HCT116 (cell line): ENCODE results near the gene SYNGR3.

DNA sequence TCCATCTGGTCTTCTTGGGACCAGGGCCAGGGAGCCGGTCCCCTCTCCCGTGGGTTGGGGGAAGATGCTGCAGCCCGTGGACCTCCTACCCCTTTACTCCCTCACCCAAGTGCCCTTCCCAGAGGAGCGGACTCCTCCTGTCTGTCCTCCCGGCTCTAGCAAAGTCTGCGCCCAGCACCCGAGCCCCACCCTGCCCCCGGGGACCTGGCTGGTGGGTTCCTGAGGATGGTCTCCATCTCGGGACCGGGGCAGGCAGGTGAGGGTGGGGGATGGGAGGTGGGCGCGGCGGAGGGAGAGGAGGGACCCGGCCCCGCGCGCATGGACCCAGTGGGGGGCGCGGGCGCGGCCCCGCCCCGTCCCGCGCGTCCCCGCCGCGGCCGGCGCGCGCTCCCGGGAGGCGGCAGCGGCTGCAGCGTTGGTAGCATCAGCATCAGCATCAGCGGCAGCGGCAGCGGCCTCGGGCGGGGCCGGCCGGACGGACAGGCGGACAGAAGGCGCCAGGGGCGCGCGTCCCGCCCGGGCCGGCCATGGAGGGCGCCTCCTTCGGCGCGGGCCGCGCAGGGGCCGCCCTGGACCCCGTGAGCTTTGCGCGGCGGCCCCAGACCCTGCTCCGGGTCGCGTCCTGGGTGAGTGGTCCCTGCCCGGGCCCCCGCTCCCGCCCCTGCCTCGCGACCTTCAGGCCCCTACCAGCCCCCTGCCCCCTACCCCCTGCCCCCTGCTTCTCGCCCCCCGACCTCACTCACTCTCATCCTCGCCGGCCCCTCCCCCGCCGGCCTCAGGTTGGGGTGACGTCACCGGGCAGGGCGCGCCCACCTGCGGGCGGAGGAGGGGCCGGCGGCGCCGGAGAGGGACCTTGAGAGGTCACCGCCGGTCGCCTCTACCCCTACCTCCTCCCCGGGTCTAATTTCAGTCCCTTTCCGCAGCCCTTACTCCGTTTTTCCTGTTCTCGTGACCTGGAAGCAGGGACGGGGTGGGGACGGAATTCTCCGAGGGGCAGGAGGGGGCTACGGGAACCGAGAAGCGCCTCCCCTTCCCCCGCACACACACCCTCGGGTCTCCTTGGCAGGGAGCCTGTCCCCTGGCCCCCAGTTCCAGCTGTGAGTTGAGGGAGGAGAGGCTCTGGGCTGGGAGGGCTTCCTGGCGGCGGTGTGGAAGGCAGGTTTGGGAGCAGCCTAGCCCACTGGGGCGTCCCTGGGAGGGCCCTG is at the start of gene SYNGR3:
SYNGR3 (plus strand) TSS at position 395 of the 1,205 bp plus-strand sequence.
- RRBS: 4% methylated on average over 34 of the region's 106 CpGs

- RRBS: 93% methylated on average over 6 of the region's 45 CpGs
These were observed 1.2 kb downstream of the SYNGR3 start for GRCh38 chr16:1990781-1991637.

DNA sequence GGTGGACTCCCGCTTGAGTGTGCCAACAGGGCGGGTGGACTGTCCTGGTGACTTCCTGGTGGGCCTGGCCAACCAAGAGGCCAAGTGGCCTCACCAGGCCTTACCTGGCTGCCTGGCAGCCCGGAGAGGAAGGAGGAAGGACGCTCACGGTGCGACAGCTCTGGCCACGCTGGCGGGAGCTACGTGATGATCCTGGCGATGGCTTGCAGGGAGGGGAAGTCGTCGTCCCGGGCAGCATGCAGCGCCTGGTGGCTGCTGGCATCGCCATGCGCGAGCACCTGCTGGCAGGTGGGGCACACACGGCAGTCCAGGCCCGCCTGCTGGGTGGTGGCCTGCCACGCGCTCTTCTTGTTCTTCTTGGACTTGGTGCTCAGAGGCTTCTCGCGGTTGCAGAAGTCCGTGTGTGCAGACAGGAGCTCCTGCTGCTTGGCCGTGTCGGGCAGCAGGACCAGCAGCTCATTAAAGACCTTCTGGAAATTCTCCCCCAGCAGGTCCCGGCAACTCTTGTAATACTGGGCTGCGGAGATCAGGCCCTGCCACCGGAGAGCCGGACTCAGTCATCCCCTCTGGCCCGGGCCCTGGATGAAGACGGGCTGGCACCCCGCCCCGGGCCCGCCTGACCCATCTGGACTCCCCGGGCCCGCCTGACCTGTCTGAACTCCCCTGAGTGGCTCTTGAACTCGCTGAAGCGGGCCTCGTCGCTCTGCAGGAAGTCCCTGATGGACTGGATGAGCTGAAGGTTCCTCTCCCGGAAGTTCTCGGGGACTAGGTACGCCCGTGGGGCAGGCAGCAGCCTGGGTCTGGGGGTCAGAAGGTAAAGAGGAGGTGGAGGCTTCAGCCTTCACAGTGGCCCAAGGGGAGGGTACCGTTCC is 8.5 kb downstream of the SYNGR3 start:
- RRBS: 95% methylated on average over 5 of the region's 46 CpGs

DNA sequence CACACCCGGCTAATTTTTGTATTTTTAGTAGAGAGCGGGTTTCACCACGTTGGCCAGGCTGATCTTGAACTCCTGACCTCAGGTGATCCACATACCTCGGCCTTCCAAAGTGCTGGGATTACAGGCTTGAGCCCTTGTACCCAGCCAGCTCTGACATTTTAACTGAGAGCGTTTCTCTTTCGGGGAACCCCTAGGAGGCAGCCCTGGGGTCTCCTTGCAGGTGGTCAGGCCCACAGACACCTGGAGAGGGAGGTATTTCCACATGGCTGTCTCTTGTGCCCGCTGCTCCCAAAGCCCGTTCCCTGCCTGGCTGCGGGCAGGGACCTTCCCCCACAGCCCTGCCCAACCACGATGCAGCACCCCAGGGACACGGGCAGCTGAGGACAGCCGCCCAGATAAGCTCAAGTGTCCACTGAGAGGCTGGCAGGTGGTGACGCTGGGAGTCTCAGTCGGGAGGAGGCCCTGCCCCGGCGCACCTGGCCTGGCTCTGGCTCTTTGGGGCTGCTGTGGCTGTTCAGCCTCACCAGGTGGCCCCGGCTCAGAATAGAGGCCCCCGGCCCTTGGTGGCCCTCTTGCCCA is 5.6 kb downstream of the NTHL1 start:
- RRBS: 94% methylated on average over 4 of the region's 18 CpGs

DNA sequence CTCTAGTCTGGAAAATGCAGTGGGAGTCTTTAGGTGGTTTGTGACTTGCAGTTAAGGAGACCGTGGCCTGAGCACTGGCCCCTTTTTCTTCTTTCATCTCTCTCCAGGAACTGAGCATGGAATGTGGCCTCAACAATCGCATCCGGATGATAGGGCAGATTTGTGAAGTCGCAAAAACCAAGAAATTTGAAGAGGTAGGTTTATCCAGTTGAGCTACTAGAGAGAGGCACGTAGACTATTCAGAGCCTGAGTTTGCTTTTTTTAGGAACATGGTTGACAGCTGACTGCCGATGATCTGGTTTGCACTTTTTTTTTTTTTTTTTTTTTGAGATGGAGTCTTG is 2.5 kb downstream of the TSC2 start:
- RRBS: no CpG with 5 or more reads among the region's 6 CpGs

DNA sequence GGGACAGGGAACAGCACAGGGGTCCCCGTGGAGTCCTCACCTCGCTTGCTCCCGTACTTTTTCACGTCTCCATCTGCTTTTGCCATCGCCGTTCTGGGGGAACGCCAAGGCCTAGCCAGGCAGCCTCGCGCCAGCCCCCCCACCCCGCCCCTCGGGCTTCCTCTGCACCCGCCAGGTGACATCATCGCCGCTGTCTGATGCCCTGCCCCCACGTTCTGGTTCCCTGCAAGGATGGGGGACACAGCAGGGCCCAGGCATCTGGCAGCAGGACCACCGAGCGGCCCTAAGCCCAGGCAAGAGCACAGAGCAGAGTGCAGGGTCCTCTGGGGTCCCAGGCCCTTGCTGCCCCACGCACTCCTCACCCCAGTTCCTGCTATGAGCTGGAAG is 12.3 kb downstream of the PKD1 start:
- RRBS: no CpG with 5 or more reads among the region's 18 CpGs

GRCh38 chr16:2133773-2134121 is 2.0 kb downstream of the PKD1 start:
- RRBS: no CpG with 5 or more reads among the region's 8 CpGs

DNA sequence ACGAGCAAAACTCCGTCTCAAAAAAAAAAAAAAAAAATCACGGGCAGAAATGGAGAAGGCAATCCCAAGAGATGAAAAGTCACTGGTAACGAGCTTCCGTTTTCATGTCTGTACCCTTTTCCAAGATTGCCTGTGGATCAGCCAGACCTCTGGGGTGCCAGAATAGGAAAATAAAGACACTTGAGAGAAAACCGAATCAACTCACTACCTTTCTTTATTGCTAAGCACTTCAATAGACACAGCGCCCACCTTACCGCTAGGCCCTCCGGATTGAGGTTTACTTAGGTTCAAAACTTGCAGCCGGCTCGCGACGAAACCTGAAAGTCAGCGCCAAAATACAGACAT is 1.0 kb upstream of the TRAF7 start:
- RRBS: 5% methylated on average over 1 of the region's 14 CpGs

GRCh38 chr16:2211915-2213095 is 1.6 kb upstream of the BRICD5 start:
- RRBS: 77% methylated on average over 2 of the region's 27 CpGs

- RRBS: 2% methylated on average over 1 of the region's 42 CpGs
These were observed 520 bp downstream of the E4F1 start for GRCh38 chr16:2223750-2224471.

DNA sequence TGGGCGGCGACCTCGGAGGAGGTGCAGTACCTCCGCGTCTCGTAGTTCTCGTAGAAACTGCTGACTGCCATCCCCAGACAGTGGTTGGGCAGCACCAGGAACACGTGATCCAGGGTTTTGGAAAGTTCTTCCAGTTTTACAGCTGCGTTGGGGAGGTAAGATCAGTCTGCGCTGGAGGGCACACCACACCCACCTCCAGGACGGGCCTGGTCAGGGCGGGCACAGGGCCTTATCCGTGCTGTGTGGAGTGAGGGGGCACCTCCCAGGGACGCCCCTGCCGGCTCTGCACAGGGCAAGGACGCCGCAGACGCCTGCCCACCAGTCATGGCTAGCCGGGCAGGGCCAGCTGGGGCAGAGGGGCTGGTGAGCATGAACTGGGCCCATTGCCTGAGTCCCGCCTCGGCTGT is 16.4 kb upstream of the RNPS1 start:
- RRBS: 87% methylated on average over 5 of the region's 21 CpGs

DNA sequence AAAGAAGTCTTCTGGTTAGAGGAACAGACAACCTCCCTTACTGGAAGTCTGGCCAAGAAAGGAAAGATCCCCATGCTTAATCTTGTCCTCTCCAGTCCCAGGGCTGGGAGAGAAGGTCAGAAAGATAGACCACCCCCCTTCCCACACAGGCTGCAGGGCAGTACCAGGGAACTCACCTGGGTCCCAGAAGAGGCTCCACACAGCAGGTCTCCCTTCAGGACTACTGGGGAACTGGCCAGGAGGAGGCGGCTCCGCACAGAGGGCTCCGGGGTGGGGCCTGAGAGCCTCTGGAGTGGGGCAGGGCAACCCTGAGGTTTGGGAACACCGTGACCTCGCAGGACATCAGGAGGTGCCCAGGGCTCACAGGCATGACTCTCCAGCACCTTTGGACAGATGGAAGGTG is 11.1 kb downstream of the ABCA3 start:
- RRBS: no CpG with 5 or more reads among the region's 5 CpGs

DNA sequence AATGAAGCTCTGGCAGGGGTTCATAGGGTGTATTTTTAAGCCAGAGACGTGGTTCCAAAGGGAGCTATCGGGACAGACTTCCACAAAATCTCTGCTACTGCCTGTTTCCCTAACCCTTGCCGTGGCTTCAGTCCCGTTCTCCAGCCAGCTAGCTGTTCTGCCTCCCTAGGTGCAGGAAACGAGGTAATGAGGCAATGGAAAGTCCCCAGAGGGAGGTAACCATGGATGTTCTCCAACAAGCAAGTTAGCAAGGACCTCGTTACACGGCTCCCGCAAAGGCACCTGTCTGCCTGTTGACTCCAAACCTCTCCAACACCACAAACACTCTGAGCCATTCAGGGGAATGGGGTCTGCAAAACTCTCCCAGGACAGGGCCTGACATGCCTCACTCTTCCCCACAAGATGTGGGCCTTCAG is 2.6 kb downstream of the ABCA3 start:
- RRBS: no CpG with 5 or more reads among the region's 8 CpGs

- RRBS: no CpG with 5 or more reads among the region's 13 CpGs
These were observed 12.1 kb upstream of the TEDC2 start for GRCh38 chr16:2447795-2448272.

DNA sequence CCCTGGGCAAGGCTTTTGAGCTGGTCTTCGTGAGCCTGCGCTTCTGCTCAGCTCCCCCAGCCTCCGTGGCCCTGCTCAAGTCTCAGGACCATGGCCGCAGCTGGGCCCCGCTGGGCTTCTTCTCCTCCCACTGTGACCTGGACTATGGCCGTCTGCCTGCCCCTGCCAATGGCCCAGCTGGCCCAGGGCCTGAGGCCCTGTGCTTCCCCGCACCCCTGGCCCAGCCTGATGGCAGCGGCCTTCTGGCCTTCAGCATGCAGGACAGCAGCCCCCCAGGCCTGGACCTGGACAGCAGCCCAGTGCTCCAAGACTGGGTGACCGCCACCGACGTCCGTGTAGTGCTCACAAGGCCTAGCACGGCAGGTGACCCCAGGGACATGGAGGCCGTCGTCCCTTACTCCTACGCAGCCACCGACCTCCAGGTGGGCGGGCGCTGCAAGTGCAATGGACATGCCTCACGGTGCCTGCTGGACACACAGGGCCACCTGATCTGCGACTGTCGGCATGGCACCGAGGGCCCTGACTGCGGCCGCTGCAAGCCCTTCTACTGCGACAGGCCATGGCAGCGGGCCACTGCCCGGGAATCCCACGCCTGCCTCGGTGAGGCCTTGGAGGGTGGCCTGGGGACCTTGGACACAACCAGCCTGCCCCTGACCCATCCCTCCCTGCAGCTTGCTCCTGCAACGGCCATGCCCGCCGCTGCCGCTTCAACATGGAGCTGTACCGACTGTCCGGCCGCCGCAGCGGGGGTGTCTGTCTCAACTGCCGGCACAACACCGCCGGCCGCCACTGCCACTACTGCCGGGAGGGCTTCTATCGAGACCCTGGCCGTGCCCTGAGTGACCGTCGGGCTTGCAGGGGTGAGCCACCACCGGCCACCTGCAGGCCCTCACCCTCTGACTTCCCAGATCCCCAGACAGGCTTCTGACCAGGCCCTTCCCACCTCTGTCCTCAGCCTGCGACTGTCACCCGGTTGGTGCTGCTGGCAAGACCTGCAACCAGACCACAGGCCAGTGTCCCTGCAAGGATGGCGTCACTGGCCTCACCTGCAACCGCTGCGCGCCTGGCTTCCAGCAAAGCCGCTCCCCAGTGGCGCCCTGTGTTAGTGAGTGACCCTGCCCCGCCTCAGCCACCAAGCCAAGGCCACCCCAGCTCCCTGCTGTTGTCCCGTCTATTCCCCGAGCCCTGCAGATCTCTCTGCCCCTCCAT is 1.3 kb downstream of the NTN3 start:
- RRBS: 92% methylated on average over 8 of the region's 60 CpGs

- RRBS: no CpG with 5 or more reads among the region's 21 CpGs
These were observed 3.0 kb downstream of the ATP6V0C start for GRCh38 chr16:2516317-2517624.

DNA sequence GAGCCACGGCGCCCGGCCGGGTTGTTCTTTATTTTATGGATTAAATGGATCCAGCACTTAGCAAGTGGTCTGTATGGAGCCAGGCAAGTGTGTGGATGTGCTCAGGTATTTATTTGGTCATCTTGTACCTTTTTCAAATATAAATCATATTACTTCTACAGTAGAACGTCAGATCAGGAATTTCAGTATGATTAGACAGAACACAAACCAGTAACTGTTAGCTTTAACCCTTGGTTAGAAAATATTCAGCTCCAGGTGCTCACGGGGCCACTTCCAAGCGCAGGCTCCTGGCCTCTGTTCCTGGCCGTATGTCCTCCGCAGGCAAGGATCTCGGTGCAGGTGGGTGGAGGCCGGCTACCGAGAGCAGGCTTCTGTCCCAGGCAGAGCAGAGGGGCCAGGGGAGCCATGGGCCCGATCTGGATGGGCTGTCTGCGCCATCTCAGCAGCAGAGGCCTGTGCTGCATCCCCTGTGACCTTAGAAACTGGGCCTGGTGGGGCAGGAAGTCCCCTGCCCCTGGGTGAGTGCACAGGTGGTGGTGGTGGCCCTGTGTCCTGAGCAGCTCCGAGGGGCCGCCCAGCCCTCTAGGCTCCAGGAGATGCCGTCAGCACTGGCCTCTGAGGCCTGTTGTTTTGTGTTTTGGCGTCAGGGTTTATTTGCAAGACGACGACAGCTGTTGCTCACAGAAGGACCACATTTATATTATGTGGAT is 58.8 kb downstream of the PDPK1 start:
- RRBS: no CpG with 5 or more reads among the region's 20 CpGs

DNA sequence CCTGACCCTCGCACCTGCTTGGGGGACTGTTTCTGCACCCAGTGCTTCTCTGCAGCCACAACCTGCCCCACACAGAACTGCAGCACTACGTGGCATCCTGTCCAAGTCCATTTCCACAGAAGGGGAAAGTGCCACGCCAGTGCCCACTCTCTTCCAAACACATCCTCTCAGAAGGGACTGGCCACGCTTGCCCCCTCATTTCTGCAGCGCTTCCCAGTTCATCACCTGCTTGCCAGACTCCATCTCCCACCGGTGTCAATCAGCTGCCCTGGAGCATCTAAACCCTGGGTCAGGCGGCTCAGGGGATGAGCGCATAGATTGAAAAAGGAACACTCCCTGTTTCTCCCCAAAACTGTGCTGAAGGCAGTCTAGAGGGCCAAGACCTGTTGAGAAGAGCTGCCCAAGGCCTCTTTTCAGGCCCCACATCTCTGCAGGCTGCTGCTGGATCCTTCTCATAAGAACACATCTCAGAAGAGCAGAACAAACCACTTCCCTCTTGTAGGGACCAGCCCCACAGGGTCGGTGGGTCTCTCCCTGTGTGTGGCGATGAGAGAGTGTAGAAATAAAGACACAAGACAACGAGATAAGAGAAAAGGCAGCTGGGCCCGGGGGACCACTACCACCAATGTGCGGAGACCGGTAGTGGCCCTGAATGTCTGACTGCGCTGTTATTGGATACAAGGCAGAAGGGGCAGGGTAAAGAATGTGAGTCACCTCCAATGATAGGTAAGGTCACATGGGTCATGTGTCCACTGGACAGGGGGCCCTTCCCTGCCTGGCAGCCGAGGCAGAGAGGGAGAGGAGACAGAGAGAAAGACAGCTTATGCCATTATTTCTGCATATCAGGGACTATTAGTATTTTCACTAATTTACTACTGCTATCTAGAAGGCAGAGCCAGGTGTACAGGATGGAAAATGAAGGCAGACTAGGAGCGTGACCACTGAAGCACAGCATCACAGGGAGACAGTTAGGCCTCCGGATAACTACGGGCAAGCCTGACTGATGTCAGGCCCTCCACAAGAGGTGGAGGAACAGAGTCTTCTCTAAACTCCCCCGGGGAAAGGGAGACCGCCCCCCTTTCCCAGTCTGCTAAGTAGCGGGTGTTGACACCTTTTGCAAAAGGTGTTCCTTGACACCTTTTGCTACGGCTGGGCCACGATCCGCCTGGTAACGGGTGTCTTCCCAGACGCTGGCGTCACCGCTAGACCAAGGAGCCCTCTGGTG is 22.1 kb upstream of the KCTD5 start:
- RRBS: no CpG with 5 or more reads among the region's 29 CpGs

- RRBS: no CpG with 5 or more reads among the region's 6 CpGs
These were observed 14.2 kb upstream of the KCTD5 start for GRCh38 chr16:2668171-2668445.

DNA sequence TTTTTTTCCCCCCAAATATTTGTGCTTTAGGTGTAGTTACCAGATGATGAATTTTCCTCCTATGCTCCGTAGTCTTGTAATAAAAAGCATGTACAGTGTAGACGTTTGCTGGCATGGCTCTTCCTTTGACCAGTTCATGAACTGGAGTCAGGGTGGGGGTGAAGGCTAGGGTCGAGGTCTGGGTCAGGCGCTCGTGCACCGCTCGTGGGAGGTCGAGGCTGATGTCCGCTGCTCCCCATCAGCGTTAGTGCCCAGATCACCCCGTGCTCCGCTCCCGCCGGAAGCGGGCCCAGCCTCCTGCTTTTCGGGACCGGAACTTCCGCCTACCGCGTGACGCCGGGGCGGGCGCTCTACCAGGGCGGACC is 241 bp upstream of the KCTD5 start:
- RRBS: 1% methylated on average over 4 of the region's 25 CpGs